Measurements from ENCODE around the gene PIK3CD.

- PRO-cap = no peak
These were observed 17.7 kb downstream of the ENO1 start for GRCh38 chr1:8860635-8861367.

DNA sequence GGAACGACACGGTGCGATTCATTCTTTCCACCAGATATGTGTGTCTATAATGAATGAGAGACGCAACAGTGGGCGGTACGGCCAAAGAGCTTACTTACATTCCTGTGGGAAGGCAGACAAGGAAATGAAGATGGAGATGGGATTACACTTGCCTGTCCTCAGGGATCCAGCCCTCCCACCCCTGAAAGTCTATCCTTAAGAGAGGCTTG, 31.4 kb downstream of the CA6 start:
- PRO-cap = no peak

GRCh38 chr1:8986728-8987223, 39.4 kb downstream of the SLC2A7 start:
- PRO-cap = no peak

DNA sequence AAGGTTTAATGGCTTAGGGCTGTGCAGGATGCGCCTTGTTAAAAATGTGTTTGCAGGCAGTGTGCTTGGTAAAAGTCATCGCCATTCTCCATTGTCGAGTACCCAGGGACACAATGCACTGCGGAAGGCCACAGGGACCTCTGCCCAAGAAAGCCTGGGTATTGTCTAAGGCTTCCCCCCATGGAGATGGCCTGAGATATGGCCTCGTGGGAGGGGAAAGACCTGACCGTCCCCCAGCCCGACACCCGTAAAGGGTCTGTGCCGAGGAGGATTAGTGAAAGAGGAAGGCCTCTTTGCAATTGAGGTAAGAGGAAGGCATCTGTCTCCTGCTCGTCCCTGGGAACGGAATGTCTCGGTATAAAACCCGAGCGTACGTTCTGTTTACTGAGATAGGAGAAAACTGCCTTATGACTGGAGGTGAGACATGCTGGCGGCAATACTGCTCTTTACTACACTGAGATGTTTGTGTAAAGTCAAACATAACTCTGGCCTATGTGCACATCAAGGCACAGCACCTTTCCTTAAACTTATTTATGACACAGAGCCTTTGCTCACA, 24.2 kb downstream of the SLC2A7 start:
- PRO-cap = no peak

DNA sequence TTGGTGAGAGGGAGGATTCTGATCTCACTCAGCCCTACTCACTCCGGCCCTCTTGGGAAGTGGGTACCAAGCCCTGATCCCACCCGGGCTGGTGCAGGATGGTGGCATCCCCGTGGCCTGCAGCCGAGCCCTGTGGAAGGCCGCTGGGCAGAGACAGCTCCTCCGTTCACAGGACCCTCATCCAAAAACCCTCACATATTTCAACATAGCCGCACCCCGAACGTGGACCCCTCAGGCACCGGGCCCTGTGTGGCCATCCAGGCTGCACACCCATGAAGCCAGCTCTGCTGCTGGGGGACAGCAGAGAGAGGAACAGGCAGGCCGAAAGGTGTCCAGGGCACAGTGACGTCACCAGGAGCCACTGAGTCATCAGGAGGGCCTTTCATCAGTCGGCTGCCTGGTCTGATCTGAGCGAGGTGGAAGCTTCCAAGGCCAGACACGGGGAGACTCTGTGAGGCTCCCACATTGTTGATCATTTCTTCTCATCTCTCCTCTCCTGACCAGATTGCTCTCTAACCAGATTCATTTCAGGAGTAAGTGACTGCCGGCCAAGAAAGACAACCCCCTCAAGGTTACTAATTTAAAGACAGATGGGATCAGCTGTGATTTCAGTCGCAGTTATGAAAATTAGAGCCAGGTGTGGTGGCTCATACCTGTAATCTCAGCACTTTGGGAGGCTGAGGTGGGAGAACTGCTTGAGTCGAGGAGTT, 16.3 kb upstream of the GPR157 start:
- PRO-cap = no peak

GRCh38 chr1:9233861-9234149, 769 bp upstream of the H6PD start:
- PRO-cap = no peak

DNA sequence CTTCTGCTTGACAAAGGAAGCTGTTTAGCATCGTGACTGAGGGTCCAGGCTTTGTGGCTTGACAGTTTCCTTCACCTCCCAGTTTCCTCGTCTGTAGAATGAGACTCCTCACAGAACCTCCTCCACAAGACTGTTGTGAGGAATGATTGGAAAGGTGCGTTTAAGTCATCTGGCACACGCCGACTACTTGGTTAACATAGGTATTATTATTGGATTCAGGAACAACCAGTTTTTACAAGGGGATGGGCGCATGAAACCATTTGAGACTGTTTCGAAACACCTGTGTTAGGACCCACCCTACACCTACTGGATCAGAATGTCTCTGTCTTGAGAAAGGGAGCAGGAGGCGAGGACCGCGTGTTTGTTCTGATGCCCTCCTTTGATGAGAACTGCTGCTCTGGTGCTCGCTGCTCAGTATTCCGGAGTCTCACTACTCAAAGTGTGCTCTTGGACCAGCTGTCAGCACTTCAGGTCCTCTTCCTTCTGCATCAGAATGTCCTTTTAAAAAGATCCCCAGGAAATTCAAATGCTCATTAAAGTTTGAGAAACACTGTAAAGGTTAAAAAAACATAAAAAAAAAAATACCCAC, 7.3 kb downstream of the H6PD start:
- PRO-cap = no peak

DNA sequence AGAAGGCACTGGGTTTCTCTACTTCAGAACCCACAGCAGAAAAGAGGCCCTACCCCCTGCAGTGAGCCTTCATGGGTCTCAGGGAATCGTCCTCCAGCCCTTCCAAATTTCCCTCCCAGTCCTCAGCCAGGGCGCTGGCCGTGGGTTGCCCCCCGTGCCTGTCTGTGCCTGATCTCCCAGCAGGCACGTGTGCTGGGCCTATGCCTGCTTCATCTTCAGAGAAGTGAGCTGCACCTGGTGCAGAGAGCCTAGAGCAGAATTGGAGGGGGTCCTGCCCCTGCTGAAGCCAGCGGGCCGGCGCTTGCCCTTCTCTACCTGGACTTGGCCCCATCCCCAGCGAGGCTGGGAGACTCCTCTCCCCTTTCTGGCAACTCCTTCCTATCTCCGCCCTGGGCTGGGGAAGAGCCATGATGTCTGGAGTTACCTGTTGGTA, 14.2 kb downstream of the H6PD start:
- PRO-cap = no peak

DNA sequence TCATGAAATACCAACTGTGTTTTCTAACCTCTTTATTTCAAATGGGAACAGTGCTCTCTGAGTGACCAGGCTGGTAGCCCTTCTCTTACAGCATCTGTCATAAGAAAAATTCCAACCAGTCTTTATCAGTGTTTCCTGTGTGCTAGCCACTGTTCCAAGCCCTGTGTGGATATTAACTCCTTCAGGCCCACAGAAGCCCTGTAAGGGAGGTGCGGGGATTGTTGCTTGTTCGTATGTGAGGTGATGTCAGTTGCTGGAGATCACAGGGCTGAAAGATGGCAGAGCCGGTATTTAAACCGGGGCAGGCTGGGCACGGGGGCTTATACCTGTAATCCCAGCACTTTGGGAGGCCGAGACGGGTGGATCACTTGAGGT, 19.2 kb downstream of the H6PD start:
- PRO-cap = no peak

- PRO-cap = no peak
These were observed 2.4 kb downstream of the SPSB1 start for GRCh38 chr1:9294945-9295694.

GRCh38 chr1:9351201-9351852, 58.6 kb downstream of the SPSB1 start:
- PRO-cap = no peak

DNA sequence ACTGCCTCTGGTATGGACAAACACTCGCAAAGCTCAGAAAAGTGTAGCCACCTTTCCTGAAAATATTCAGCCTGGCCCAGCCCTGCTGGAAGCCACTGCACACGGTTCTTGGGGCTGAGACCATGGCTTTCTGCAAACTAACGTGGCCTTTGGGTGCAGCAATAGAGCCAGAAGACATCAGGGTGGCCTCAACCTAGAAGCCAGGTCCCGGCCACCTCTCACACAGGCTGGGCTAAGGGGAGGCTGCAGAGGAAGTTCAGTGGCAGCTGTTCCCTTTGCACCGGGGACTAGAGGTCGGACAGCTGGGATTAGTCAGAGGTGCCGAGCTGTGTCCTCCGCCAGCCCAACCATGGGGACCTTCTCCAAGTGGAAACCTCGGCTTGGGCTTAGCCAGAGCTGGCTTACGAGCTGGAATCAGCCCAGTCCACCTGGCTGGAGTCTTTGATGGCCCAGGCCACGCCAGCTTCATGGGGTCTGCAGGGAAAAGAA, 107.2 kb downstream of the SPSB1 start:
- PRO-cap = no peak

DNA sequence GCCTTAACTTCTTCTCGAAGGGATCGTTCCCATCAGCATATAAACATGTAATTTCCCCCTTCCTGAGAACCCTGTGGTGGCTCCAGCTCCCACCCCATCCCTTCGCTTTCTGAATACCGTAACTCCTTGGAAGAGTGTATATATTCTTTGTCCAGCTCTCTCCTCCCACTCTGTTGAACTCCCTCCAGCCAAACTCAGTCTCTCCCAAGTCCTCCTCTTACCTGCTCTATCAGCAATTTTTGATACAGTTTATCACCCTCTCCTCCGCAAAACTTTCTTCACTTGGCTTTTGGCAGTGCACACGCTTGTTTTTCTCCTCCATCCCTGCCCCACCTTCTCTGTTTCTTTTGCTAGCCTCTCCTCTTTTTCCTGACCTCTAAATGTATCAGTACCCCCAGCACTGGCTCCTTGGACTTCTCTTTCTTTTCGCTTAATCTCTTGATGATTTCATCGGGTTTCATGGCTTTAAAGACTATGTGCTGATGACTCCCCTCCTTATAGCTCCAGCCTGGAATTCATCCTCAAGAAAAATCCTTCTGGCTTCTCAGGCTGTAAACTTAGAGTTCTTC, 109.8 kb upstream of the SLC25A33 start:
- PRO-cap = no peak

- PRO-cap = no peak
These were observed 103.3 kb upstream of the SLC25A33 start for GRCh38 chr1:9435814-9436579.

DNA sequence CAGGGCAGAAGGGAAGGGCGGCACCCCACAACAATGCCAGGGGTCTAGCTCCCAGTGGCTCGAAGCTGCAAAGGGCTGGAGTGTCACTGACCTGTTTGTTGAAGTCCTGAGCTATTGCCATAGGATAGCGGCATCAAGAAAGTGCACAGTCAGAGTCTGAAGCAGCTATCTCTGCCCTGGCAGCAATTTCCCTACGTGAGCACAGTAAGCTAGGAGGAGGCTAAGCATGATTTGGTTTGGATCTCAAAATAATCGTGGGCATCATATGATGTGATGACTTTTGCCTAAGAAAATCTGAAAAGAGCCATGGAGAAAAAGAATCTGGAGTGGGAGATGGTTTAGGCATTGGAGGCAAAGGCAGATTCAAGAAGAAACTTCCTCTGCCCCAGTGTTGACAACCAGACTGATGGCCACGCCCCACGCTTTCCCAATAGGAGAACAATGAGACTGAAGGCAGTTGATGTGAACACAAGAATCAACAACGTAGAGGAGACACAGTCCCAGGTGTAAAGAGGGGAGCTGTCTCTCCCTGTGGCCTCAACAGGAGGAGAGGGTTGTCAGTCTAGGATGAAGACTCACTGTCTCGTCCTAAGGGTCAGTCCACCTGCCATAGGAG, 100.0 kb upstream of the SLC25A33 start:
- PRO-cap = no peak

DNA sequence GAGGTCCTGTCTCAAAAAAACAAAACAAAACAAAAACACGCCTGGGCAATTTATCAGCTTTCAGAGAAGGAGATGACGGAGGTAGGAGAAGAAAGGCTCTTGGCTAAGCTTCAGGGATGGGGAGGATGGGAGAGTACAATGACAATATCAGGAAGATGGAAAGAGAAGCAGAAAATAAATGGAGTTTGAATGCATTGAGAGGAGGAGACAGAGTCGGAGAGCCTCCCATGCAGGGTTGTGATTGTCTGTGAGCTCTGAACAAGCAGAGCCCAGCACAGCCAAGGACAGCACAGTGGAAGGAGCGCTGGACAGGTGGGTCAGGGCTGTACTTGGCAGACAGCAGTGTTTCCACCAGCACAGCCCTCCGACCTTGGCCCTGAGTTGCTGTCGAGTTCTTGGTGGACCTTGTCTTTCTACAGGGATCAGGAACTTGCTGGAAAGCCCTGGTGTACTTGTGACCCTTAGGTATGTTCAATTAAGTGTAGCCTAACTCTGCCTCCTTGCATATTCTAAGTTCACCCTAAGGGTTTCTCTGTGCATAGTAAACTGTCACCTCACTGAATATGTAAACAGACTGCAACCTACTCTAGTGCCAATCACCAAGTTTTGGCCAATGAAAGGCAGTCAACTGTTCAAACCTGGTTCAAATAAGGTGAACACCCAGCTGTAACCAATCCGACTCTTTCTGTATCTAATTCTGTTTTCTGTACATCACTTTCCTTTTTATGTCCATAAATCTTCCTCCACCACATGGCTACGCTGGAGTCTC, 86.7 kb upstream of the SLC25A33 start:
- PRO-cap = no peak

DNA sequence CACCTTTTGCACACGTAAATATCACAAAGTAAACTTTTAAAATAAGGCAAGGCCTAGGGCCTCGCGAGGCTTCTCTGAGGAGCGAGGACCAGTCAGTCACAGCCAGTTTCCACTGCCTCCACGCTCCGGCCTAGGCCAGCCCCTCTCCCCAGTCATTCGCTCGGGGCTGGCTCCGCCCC, 241 bp upstream of the SLC25A33 start:
- PRO-cap = bidirectional peak, plus-strand start outside the sequence, minus-strand start at position 94 of the sequence

GRCh38 chr1:9593317-9593945, 4.7 kb downstream of the TMEM201 start:
- PRO-cap = no peak

DNA sequence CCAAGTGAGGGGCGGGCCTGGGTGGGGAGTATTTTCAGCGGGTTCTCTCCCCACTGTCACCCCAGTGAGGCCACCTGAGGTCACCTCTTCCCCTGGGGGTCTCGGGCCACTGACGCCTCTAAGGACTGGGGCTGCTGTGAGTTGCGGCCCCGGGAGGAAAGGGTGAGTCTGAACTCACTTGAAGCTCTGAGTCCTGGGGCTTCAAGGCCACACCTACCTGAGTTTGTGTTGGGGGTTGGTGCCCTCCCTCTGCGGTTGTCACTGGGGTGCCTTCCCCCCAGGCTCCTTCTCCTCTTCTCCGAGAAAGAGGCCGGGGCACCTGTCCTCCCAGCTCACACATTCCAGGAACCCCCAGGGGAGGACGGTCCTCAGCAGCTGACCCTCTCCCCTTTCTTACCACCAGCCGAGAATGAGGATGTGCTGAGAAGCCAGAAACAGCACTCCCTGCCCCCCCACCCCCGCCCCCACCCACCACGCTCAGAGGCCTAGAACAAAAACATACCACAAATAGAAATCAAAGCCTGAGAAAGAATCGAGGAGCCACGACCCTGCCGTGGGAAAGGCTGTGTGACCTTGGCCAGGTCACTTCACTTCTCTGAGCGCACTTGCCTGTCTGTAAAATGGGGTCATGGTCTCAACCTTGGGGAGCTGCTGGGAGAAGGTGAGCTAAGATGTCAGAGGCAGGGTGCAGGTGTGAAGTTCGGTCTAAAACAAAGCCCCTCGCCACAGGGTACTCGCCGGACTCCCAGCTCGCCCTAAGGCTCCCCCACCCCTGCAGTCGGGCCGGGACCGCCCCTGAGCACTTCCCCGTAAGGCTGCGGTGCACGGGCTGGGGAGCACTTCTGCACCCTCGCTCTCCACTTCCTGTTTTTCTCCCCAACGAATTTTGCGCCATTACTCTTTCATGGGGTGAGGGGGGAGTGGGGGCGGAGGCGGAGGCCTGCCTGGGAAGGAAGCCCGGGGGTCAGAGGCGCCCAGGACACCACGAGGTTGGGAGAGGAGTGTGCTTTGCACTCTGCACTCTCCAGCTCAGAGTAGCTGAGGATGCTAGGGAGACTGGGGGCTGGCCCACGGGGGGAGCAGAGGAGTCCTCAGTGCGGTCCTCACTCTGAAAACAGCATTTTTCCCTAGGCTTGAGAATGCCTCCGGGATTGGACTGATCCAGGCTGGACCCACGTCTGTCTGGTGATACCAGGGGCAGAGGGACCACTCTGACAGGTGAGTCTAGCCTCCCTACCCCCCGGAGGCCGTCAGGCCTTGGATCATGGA, 22.1 kb upstream of the PIK3CD start:
- PRO-cap = no peak

DNA sequence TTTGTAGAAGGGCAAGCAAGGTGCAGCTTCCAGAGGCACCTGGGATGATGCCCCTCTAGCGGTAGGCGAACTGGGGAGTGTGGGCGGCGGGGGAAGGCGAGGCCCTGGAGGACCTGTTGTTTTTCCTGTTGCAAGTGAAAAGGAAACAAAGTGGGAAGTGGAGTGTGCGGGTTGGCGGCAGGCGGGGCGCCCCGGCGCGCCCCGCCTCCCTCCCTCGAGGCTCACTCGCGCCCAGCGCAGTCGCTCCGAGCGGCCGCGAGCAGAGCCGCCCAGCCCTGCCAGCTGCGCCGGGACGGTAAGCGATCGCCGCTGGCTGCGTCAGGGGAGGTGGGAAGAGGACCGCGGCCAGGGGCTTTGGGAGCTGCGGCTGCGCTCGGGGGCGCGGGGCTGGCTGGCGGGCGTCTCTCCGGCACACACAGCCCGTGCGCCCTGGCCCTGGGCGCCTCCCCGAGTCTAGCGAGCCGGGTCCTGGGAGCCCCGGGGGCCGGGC, at the start of gene PIK3CD:
PIK3CD (plus strand) TSS at position 224 of the 490 bp plus-strand sequence.
- PRO-cap = unidirectional peak, plus-strand start at position 224 of the sequence; unidirectional peak, plus-strand start at position 321 of the sequence

Measured in H9 (cell line).